GM12891 (cell line): ENCODE measurements around the genes NKX6-2, CFAP46 and ADAM8.

DNA sequence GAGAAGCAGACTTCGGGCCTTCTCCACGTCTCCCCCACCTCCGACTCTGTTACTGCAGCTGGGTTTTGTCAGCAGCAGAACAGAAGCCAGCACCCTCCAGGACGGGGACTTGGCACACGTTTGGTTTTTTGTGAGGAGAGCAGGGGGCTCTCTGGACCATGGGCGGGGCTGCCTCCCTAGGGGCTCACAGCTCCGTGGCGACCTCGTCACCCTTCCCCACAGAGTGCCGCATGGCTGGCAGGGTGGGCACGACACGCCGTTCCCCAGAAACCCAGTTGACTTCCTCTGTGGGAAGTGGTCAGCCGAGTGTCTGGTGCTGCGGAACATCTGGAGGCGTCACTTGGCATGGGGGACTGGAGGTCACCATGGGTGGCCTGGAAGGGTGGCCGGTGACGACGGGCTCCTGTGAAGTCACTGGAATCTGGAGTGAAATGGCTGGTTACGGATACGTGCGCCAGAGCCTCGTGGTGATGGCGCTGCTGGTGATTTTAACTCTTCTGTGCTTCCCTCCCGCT, 48.7 kb downstream of the INPP5A start:
- RRBS: no CpG with 5 or more reads among the region's 25 CpGs

DNA sequence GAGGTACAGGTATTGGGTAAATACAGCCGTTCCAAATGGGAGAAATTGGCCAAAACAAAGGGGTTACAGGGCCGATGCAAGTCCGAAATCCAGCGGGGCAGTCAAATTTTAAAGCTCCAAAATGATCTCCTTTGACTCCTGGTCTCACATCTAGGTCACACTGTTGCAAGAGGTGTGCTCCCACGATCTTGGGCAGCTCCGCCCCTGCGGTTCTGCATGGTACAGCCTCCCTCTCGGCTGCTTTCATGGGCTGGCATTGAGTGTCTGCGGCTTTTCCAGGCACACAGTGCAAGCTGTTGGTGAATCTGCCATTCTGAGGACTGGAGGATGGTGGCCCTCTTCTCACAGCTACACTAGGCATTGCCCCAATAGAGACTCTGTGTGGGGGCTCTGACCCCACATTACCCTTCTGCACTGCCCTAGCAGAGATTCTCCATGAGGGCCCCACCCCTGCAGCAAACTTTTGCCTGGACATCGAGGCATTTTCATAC, 61.7 kb downstream of the INPP5A start:
- RRBS: no CpG with 5 or more reads among the region's 10 CpGs

DNA sequence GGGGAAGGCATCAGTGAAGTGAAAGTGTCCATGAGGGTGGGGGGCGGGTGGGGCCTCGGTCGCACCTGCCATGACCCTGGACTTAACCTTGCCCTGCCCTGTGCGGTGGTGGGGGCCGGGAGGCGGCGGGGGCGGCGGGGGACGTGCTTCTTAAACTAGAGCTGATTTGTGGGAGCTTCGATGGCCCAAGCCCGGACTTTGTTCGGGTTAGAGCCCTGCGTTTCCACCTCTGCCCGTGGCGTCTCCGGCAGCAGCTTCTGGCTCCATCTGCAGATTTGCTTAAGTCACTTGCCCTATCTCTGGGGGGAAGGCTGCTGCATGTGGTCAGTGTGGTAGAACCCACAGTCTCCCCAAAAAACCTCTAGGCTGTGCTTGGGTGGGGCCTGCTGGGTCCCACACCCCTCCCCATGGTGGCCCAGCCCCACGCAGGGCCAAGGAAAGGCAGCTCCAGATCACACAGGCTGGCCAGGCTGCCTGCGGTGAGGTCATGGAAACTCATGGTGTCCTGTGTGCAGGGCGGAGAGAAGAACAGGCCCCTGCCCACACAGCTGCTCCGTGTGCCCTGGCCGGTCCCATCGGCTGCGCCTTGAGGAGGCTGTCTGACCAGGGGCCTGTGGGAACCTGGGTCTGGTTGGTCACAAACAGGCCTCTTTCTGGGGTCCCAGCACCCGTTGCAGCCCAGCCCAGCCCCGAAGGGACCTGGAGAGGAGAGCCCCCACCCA, 93.2 kb downstream of the INPP5A start:
- RRBS: 97% methylated on average over 7 of the region's 26 CpGs

DNA sequence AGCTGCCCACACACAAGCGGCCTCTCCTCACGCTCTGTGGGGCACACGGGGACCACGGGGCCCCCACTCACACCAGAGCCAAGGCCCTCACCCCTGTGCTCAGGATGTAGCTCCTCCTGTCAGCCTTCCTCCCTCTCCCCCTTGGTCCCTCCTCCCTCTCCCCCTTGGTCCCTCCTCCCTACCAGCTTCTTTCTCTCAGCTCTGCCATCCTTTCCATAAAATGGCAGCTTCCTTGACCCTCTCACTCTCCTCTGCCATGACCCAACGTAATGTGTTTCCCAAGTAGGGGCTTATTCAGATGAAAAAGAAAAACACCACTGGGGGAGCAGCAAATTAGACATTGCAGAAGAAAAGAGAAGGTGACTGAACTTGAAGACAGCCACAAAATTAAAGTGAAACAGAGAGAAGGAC, 114.3 kb downstream of the INPP5A start:
- RRBS: no CpG with 5 or more reads among the region's 5 CpGs

DNA sequence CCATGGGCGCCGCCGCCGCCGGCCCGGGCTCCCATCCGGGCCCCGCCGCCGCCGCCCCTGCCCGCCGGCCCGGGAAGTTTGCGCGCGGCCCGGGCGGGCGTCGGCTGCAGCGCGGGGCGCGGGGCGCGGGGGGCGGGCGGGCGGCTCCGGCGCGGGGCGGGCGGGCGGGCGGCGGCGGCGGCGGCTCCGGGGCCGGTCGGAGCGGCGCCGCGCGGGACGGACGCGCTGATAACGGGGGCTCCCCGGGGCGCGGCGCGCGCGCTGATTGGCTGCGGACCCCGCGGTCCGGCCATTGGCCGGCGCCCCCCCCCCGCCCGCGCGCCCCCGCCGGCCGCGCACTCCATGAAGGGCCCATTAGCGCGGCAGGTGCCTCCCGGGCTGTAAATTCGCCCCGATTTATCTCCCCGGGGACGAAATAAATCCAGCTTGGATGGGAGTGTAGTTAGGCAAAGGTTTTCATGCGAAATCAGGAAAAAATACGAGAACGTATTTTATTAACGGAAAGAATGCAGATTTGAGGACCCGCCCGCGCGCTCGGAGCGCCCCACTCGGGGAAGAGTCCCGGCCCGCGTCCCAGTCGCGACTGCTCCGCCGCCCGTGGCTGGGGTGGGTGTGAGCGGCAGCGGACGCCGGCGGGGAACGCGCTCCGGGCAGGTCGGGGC, at the start of gene NKX6-2:
TSS of gene NKX6-2 (minus strand) at position 203 of the 662 bp plus-strand sequence.
- RRBS: 7% methylated on average over 59 of the region's 109 CpGs

- RRBS: 3% methylated on average over 38 of the region's 103 CpGs
Measured at GRCh38 chr10:132942008-132943165, at the start of gene CFAP46. Gene CFAP46 (minus strand): TSS chr10:132942570.

DNA sequence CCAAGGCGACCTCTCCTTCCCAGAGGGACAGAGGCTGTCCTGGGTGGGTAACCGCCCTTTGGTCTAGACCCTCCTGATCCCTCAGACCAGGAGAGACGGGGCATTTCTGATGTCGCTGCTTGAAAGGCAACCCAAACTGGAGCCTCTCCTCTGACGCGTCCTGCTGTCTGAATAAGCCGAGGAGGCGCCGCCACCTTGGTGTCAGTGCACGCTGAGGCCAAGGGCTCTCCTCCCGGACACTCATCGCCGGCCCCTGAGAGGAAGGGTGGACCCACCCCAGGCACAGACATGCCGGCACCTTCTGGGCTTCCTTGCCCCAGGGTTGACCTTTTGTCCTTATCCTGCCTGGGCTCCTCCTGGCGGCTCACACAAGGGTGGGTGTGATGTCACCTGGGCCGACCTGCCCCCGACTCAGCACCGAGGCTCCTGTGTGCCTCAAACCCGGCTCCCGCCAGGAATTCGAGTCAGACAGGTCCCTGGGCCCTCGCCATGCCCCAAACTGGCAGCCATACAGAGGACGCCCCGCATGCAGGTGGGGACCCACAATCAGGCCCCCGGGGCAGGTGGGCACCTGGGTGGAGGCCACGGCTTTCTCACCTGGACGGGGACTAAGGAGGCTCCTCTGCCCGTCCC, 17.7 kb upstream of the CFAP46 start:
- RRBS: 73% methylated on average over 1 of the region's 28 CpGs

- RRBS: no CpG with 5 or more reads among the region's 11 CpGs
Measured at GRCh38 chr10:132967549-132967851, 25.1 kb upstream of the CFAP46 start.

DNA sequence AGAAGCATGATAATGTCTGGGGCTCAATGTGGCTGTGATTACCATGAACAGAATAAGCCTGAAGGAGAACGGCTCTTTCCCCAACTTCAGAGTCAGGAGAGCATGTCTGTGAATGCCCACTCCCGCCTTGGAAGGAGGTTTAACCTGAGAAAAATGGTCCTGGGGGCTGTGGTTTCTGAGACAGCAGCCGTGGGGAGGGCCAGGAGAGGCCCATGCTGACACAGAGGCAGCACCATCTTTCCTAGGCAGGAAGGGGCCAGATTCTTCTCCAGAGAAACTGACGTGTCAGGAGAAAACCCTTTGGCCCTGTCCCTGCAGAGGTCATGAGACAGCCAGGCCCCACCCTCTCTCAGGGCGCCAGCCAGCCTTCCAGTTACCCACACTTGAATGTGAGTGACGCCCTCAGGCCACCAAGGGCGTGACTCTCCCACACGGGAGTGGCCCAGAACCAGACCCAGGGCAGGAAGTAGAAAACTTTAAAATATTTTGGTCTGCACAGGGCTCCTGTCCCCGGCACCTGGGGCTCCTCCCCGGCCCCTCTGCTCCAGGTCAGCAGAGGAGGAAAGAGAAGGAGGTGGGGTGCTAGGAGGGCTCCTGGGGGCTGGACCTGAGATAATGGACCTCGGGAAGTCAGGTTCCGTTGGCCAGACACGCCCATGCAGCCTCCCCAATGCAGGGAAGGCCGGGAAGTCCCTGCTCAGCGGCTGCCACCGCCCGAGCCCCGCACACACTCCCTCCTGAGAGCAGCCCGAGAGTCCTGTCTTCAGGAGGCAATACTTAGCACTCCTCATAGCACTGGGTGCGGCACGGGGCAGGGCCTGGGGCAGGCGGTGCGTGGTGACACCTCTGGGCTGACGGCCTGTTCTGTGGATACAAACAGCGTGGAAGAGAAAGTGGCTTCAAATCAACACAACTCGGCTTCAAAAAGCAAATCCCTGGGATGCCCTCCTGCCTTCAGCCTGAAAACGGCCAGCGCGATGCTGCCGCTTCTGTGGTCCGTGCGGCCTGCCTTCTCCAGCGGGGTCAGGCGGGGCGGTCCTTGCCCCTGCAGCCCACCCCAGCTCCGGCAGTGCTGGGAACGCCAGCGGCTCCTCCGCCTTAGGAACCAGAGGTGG, 67.0 kb upstream of the CFAP46 start:
- RRBS: no CpG with 5 or more reads among the region's 39 CpGs

- RRBS: 50% methylated on average over 2 of the region's 17 CpGs
Measured at GRCh38 chr10:133022565-133023096, 65.1 kb upstream of the ADGRA1 start.

DNA sequence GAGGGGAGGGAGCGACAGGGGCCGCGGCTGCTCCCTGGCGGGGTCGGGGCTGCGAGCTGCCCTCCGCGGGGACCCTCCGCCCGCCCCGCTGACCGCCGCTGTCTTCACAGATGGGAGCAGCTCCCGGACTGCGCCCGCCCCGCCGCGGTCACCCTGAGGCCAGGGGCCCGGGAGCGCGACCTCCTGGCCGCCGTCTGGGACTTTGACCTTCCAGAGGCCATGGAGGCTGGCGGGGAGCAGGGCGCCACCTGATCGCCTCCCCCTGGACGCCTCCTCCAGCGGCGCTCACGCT, 820 bp downstream of the ADGRA1 start:
- RRBS: 32% methylated on average over 11 of the region's 31 CpGs

GRCh38 chr10:133151585-133152174, 8.3 kb upstream of the KNDC1 start:
- RRBS: no CpG with 5 or more reads among the region's 12 CpGs

DNA sequence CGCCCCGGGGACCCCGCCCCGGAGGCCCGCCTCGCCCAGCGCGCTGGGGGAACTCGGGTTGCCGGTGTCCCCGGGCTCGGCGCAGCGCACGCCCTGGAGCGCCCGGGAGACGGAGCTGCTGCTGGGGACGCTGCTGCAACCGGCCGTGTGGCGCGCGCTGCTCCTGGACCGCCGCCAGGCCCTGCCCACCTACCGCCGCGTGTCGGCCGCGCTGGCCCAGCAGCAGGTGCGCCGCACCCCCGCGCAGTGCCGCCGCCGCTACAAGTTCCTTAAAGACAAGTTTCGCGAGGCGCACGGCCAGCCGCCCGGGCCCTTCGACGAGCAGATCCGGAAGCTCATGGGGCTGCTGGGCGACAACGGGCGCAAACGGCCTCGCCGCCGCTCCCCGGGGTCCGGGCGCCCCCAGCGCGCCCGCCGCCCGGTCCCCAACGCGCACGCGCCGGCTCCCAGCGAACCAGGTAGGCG, 396 bp downstream of the UTF1 start:
- RRBS: 10% methylated on average over 19 of the region's 70 CpGs

- RRBS: 64% methylated on average over 1 of the region's 11 CpGs
Measured at GRCh38 chr10:133254349-133254712, 16.7 kb downstream of the VENTX start.

GRCh38 chr10:133257333-133258536, 18.9 kb downstream of the ADAM8 start:
- RRBS: under 1% methylated on average over 4 of the region's 43 CpGs

DNA sequence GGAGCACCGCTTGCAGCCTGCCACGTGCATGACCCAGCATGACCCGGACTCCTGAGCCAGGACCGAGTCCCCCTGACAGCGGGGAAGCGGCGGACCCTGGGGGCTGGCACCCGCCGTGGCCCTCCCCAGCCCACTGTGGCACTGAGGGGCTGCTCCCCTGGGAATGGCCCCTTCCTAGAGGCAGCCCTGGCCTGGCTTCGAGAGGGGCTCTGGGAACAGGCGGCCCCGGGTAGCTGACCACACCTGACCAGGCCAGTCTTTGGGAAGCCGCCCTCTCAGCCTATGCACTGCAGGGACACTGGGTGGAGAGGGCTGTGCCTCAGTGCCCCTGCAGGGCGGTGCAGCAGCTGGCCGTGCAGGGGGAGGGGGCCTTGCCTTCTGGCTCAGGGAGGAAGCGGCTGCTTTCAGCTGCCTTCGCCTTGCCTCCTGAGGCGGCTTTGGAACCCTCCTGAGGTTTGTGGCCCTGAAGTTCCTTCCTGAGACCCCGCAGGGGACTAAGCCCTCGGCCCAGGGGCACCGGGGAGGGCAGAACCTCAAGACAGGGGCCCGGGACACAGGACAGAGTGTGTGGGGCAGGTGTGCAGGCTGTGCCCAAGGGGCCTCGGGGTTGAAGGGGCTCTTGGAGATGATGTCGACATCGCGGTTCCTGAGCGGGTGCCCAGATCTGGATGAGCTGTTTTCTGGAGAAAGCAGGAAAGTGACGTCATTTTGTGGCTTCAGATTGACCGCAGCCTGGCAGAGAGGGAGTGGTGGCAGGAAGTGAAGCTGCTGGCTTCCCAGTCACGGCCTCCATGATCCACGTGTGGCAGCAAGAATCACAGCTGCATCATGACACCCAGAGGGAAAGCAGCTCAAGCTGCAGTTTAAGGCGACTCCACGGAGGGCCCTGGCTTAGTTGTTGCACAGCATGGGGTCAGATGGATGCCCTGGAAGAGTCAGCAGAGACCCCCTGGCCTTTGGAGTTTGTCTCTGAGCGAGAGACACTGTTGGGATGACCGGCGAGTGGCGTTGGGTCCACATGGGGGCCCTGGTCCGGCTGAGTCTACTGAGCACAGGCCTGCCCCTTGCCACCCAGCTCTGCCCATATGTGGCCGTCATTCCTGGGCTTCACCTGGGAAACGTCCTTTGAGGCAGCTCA, 17.6 kb downstream of the ADAM8 start:
- RRBS: no CpG with 5 or more reads among the region's 40 CpGs

DNA sequence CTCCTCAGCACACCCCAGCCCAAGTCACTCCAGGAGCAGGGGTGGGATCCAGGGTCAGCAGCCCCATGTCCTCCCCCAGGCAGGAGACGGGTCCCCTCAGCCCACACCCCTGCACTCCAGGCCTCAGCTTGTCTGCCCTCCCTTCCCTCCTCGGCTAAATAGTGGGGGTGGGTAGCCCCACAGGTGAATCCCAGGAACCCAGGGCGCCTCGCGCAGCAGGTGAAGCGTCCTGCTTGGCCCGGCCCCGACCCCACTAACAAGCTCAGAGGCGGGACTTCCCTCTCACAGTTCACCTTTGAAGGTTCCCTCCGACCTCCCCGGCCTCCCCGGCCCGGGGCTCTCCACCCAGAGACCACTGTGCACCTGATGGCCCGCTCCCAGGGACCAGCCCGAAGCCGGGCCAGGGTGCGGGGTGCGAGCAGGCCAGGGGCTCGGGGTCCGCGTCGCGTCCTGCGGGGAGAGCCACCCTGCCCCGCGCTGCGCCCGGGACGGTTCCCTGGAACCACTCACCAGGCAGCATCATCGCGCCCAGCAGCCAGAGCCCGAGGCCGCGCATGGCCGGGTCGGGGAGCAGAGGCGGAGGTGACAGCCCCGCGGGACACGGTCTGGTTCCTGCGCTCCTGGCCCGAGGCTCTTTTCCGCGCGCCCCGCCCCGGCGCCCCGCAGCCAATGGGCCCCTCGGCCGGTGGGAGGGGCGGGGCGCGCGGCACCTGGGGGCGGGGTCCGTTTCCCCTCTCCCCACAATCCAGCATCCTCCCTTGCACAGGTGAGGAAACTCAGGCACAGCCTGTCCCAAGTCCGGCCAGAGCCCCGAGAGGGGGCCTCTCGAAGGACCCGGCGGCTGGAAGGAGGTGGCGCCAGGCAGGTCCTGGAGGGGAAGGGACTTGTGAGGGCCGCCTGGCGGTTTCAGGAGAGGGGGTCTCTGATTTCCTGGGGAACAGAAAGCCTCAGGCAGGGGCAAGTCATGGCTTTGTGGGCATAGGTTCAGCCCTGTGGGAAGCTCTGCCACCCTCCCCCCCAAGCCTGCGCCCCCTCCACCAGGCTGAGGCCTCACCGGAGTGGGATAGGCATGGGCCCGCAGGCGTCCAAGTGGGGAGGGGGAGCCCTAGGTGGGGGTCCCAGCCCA, at the start of gene ADAM8:
TSS of gene ADAM8 (minus strand) at position 607 of the 1,126 bp plus-strand sequence.
- RRBS: 1% methylated on average over 31 of the region's 69 CpGs

DNA sequence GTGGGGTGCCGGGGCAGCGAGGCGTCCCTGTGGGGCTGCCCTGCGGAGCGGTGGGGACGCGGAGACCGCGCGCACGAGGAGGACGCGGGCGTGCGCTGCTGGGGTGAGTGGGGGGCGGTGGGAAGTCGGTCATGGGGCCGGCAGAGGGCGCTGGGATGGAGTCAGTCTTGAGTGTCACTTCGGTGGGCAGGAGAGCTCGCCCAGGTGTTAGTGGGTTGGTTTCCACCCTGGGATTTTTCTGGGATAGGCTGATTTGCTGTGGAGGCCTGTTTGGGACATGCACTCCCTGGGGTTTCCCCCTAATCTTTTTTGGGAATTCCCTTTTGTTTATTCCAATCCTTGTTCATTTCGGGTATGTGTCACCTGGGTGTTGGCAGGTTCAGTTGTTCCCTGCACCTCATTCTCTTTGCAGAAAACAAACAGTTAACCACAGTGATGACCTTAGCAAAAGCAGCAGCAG, 11.7 kb downstream of the SCART1 start:
- RRBS: no CpG with 5 or more reads among the region's 22 CpGs

- RRBS: no CpG with 5 or more reads among the region's 1 CpG
Measured at GRCh38 chr10:133511720-133512078, 15.5 kb upstream of the CYP2E1 start.

DNA sequence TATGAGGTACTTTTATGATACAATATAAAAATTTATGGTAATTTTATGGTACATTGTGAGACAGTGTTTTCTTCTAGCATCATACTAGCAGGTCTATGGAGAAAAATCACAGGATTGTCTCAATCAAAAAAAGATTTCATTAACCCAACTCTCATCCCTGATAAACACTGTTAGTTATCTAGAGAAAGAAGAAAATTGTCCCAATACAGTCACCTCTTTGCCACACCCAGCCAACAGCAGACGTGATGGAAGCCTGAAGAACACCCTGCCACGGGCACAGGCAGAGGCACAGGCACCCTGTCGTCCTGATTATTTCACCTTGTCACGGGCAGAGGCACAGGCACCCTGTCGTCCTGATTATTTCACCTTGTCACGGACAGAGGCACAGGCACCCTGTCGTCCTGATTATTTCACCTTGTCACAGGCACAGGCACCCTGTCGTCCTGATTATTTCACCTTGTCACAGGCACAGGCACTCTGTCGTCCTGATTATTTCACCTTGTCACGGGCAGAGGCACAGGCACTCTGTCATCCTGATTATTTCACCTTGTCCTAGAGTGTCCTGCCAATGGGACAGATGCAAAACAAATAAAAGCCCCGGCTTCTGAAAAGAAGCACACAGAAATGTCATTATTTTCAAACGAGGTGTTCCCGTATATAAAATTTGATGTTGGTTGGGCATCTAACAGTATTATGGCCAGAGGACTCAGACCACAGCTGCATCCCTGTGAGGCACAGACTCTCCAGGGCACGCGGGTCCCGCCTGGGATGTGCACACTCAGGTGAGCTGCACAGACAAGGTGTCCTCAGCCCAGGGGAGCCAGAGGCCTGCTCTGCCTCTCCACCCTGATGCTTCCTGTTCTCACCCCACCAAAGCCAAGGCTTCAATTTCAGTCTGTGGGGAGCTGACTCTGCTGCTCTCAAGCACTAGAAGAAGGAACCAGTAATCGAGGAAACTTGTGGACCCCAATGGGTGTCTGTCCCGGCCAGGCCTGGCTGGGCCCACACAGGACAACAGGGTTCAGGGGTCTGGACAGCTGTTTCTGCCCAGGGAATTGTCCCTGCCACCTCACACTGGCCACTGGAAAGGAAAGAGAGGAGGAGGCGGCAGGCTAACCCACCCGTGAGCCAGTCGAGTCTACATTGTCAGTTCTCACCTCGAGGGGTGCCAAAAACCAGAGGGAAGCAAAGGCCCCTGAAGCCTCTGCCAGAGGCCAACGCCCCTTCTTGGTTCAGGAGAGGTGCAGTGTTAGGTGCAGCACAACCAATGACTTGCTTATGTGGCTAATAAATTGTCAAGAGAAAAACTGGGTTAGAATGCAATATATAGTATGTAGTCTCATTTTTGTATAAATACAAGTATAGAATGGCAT, 1.8 kb upstream of the CYP2E1 start:
- RRBS: no CpG with 5 or more reads among the region's 23 CpGs